Pericardium fibroblast (primary cell): ENCODE data around the gene OXTR.

- RAMPAGE, long total RNA: no peak
Measured at GRCh38 chr3:277824-278293, 81.3 kb downstream of the CHL1 start.

DNA sequence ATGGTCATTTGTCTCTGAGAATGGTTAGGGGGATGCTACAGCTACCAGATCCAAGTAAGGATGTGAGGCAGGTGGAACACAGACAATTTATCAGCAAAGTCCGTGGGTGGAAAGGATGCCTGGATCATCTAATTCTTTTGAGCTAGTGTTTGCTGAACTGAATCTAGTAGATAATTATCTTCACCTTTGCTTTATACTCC, 369.4 kb downstream of the CHL1 start:
- RAMPAGE, long total RNA: no peak

- RAMPAGE, long total RNA: no peak
Measured at GRCh38 chr3:3191861-3192259, 12.4 kb upstream of the CRBN start.

DNA sequence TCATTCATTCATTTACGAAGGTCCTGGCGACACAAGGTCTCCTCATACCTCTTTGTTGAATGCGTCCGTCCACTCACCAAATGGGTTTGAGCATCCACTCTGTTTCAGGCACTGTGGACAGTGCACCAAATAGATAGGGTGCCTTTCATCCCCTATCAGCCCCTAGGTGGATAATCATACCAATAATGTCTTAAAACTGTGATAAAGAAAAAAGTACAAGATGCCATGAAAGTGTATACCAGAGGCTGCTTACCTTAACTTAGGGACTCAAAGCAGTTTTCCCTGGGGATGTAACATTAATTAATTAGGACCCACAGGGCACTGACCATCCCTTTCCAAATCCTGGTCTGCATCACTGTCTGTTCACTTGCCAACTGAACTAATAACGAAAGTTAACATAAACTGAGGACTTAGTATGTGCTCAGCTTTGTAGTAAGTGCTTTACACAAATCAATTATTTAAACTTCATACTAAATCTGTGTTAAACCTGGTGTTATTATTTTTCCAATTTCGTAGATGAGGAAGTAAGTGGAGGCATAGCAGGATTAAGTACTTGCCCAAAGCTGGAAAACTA, 37.1 kb upstream of the LRRN1 start:
- RAMPAGE, long total RNA: no peak

DNA sequence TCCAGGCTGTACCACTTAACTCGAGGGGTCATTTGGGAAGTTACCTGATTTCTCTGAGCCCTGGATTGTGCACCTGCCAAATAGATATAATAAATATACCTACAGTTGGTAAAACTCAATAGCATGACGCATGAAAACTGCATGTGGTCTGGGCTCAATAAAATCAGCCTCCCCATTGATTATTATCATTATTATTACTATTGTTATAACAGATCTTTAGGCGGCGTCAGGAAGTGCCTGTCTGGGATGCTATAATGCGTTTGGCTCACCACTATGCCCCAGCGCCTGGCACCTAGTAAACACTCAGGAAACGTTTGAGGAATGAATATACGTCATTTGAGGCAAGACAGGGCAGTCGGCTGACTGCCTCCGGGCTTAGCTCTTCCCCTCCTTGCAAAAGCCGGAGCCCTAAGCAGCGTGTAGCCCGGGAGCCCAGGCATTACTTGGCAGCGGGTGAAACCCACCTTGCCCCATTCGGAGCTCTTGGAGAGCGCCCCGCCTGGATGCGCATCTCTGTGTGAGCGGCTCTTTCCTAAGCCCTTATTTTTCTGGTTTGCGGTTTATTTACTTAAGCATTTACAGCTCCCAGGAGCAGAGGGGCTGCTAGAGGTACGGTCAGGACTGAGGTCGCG, 1.0 kb upstream of the ITPR1 start:
- RAMPAGE, long total RNA: no peak

DNA sequence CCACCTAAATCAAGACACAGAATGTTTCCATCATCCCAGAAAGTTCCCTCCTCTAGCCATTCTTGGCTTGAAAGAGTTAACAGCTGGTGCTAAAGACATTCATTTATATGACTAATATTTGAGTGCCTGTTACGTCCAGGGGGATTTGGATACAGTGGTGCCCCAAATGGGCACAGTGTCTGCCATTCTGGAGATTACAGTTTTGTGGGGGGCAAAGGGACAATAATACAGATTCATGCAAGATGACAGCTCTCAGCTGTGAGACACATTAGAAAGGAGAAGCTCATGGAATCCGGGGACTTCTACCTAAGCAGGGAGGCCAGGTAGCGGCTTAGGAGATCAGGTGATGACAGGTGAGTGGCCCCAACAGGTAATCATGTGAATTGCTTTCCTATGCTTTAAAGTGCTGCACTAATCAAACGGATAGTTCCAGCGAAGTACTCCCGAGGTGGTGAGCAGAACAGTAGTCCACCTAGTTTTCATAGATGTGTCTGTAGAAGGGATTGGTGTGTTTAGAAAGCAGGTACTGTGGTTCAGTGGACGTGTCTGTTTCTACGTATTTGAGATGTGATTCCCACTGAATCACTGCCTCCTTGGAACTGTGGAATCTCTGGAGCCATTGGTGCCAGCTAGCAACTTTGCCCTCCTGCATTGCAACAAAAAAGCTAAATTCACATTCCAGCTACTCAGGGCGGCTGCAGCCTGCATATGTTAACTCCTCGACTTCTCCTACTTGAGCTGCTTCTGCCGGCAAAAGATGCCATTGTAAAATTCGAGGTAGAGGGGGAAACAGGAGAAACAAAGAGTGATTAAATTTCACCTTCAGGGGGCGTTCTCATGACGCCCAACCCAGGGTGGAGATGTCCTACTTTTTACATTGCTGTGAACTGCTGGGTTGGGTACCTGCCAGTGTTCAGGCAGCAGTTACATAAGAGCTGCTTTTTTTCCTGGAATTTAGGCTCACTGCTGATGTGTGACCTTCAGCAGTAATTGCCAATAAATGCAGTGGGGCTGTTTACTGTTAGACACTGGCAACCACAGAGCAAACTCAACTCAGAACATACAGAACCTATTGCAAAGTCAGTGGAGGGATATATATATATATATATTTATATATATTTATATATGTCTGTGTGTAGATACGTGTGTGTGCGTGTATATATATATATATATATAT, 227.3 kb downstream of the ITPR1 start:
- RAMPAGE, long total RNA: no peak

DNA sequence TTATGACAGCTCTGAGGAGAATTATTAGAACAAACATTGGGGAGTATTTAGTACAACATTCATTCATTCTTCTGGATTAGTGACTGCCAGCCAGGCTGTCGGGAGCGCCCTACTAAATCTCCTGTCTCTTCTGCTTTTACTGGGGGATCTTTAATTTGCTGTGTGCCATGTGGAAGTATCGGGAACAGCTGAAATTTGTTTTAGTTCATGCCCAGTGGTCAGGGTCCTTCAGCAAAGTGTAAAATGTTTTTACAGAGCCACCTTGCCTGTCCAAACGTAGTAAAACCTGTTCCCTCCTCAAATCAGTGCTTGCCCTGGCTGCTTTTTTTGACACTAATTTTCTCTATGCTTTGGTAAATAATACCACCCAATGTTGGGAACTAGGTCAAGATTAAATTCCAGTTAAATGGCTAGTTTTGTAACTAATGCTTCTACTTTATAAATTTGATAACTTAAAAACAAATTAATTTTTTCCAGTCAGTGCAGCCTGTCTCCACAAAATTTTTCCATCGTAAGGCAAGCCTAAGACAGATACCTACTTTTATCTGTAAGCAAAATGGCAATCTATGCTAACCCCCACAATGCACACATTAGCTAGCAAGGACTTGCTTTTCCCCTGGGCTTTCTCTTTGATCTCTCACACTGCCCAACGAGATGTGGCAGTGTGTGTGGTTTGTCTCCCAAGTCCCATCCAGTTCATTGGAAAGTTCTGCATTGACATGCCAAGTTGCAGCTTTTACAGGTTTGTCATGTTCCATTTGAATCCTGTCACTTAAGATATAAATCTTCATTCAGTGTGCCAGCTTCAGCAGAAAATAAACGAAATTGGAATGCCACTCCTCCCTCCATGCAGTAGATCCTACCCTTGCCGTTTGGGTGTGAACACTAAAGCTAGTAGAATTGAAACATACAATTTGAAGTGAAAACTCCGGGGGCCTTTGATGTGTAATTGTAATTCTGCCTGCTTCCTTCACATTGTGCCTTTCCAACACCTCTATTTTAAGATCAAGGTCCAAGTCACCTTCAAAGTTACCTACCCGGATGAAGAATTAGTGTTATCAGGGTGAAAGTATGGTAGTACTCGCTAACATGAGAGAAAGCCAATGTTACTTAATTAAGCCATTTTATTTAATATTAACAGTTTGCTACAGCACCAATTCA, 131.2 kb upstream of the BHLHE40 start:
- RAMPAGE, long total RNA: no peak

DNA sequence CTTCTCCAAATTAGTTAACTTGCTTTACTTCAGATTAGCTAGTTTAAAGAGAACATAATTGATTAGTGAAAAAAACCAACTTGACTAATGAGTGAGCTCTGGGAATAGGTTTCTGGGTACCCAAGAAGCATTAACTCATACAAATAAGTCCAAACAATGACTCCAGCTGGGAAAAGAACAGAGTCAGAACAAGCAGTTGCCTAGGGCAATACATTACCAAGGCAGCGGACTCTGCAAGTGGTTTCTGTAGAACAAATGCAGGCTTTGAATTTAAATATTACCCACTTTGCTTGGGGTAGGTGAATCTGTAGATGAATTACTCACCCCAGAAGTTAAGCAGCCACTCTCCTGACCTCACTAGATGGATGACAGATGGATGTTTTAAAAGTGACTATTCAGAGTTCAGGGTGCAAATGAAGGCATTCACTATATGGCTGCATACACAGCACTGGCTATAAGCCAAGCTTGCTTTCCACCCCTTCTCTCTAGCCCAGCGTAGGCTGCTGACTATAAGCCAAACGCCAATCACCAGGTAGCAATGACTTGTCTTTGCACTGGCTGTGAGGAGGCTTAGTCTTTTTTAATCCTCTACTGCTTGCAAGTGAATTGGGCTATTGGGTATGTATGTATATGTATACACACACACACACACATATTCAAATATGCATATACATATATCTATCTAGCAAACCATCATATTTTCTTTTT, 73.0 kb upstream of the BHLHE40 start:
- RAMPAGE, long total RNA: no peak

DNA sequence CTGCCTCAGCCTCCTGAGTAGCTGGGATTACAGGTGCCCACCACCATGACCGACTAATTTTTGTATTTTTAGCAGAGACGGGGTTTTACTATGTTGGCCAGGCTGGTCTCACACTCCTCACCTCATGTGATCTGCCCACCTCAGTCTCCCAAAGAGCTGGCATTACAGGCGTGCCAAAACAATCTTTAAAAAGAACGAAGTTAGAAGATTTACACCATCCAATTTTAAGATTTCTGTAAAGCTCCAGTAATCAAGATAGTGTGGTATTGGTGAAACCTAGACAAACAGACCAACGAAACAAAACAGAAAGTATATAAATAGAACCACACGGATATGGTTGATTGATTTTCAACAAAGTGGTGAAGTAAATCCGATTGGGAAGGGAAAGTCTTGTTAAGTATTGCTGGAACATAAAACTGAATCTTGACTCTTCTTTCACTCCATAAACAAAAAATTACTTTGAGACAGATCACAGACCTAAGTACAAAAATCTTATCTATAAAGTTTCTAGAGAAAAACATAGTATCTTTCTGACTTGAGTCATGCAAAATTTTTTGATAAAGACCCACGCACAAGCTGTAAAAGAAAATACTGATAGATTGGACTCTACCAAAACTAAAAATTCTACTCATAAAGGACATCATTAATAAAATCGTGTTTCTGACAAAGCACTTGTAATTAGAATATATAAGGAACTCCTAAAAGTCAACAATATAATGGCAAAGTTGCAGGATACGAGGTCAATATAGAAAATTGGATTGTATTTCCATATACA, 6.0 kb upstream of the BHLHE40 start:
- RAMPAGE, long total RNA: no peak

DNA sequence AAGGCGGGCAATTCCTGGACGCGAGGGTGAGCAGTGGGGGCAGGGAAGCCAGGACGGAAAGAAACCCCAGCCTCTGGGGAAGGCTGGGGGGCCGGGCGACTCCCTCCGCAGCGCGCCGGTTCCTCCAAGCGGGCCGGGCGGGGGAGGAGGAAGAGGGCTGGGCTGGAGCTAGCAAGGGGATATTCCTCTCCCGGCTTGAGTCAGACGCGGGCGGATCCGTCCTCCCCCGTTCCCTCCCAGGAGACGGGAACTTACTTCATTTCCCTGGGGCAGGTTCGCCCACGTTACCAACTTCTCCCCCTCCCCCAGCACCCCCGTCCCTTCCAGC, 549 bp upstream of the BHLHE40 start:
- RAMPAGE, long total RNA: no peak

- RAMPAGE, long total RNA: no peak
Measured at GRCh38 chr3:5138606-5139027, 16.5 kb downstream of the ARL8B start.

DNA sequence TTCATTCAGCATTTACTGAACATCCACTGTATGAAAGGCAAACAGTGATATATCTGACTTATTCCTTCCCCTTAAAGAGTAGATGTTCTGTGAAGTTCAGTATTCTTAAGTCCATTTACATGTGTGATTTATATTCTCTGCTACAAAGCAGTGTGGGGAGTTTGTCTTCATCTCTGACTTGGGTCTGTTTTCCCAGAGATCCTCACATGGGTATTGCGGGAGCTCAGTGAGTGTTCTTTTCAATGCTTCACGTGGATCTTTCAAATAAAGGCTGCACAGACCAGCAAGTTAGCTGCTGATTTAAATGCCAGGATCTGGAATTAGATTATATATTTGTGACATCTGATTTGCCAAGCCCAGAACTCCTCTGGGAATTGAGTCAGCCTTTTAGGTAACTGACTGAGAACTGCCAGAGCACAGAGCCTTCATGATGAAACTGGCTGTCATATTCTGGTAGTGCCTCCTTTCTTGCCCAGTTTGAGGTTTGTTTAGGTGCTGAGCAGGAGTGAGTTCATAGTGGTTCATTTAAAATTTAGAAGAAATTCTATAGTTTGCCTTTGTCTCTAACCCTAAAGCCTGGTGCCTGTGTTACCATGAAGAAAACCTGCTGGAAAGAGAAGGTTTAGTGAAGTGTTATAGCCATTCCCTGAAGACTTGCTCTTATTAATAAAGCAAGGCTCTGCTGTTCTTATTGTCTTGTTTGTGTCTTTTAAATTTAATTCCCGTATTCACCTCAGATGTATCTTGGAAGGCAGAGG, 14.8 kb downstream of the EDEM1 start:
- RAMPAGE, long total RNA: no peak

DNA sequence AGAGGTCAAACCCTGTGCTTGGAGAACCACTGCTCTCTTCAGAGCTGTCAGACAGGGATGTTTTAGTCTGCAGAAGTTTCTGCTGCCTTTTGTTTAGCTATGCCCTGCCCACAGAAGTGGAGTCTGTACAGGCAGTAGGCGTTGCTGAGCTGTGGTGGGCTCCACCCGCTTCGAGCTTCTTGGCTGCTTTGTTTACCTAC, 756.5 kb downstream of the EDEM1 start:
- RAMPAGE, long total RNA: no peak

DNA sequence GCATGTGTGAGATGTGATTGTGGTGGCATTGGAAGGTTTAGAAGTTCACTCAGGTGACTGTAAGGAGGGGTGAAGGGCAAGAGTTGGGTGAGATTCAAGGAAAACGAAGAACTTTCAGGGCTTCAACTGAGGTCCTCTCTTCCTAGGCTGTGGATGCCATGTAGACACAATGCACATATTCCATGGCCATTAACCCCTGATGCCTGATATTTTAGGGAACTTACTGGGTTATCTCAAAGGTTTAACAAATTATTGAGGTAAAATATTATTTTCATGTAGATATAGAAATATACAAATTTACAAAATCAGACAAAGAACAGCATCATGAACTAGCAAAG, 447.7 kb downstream of the GRM7 start:
- RAMPAGE, long total RNA: no peak

DNA sequence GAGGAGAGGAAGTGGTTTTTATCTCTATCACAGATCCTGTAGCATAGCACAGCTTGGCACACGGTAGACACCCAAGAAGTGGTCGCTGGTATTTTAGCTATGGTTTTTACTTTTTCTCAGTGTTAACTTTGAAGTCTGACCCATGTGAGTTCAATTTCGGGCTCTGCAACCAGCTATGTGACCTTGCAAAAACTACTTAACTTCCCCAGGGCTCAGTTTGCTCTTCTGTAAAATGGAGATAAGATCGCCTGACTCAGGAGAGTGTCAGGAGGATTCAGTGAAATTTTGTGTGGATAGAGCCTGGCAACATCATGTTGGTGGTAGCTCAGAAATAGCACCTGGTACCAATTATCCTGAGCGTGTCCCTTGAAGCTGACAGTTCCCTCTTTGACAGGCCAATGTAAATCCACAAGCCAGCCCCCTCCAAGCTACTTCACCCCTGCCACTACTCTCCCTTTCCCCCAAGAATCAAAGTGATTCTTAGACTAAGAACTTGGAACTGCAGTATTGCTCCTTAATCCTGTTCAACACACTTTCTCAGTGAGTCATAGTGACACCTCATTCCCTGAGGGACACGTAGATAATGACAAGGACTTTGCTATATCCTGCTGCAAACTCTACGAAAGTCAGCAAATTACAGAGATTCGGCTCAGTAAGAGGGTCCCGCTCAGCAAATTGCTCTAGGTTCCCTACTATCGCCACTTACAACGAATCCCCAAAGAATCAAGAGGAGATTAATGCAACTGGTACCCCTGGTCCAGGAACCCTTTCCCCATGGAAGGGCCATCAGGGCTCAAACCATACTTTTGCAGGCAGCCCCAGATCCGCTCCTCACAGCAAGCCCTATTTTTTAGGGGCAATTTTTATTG, 8.5 kb upstream of the LMCD1 start:
- RAMPAGE, long total RNA: no peak

- RAMPAGE, long total RNA: no peak
Measured at GRCh38 chr3:8506489-8506970, 4.9 kb downstream of the LMCD1 start.

DNA sequence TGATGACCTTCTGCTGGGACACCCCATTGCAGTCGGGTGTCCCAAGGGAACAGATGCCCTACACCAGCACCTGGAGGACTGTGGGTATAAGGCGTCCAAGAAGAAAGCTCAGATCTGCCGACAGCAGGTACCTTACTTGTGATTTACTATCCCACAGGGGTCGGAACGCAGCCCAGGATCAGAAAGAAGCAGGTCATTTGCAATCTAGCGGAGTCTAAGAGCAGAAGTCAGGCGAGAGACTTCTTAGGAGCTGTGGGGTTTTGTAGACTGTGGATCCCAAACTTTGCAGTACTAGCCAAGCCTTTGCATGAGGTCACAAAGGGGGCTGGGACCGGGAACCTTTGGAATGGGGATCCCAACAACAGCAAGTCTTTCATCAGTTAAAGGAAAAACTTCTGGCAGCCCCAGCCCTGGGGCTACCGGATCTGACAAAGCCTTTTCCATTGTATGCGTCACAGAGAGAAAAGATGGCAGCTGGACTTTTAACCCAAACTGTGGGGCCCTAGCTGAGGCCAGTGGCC, 30.9 kb upstream of the SSUH2 start:
- RAMPAGE, long total RNA: no peak

- RAMPAGE, long total RNA: no peak
Measured at GRCh38 chr3:8741532-8742333, 8.1 kb downstream of the CAV3 start.

DNA sequence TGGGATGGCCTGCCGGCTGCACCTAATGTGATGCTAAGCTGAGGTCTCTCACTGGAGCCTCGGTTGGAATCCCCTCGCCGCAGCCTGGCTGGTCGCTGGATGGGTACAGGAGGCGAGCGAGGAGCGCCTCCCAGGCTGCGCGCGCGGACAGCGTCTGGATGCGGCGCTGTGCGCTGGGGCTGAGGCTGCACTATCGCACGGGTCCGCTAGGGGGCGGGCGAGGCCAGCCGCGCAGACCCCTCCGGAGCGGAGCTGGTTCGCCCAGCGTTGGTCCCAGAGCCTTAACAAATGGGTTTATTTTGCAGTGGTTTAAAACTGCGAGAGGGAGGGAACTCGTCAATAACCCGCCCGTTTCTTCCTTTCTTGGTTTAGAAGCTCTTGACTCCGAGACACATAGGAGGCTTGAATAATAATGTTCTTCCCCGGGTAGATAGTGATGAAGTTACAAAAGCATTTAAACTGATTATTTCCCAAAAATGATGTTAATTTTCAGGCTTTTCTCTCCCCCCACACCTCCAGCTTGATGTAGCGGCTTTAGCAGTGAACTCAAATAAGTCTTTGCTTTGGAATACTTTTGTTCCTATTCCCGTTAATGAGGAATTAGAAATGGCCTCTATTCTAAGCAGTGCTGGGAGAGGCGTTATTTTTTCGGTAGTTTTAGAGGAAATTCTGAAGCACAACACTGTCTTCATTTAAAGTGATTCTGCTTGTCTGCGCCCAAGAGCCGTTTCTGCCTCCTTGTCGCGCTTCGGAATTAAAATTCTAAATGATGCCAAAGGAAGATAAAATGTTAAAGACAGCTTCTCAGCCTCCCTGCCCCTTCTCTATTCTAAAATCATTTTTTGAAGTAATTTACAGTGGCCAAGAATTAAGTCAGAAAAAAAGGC, at the start of gene OXTR:
TSS of gene OXTR (minus strand) at position 286 of the 887 bp plus-strand sequence.
- RAMPAGE, long total RNA: no peak

DNA sequence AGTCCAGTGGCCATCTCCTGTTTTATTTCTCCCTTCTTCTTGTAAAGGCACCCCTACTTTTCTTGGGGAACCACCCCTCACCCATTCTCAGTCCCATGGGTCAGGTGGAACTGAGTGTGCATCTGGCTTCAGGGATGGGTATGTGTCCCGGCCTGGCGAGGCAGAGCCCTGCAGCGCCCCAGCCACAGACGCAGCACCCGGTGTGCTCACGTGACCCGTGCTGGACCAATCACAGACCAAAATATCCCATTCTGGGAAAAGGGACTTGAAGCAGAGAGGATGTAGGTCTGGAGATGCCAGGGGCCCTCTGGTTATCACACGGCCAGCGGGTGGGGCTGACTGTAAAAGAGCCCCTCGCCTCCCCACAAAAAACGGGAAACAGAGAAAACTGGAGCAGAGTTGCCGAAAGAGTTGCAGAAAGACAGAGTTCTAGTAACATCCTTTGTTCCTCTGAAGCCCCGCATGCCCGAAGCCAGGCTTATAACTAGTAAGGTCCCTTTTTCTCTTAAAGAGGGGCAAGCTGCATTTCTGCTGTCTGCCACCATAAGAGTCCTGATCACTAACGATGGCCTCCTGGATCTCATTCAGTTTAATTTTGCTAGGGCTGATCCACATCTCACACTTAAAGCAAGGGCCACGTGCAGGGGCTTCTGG, 138.1 kb upstream of the RAD18 start:
- RAMPAGE, long total RNA: no peak